Type B pancreatic cell (in vitro differentiated cells): Measurements from ENCODE around the gene STXBP5.

- PRO-cap: bidirectional peak, plus-strand start at chr6:147204004, minus-strand start at chr6:147203758
These were observed 714 bp upstream of the STXBP5 start for GRCh38 chr6:147203349-147204057.

DNA sequence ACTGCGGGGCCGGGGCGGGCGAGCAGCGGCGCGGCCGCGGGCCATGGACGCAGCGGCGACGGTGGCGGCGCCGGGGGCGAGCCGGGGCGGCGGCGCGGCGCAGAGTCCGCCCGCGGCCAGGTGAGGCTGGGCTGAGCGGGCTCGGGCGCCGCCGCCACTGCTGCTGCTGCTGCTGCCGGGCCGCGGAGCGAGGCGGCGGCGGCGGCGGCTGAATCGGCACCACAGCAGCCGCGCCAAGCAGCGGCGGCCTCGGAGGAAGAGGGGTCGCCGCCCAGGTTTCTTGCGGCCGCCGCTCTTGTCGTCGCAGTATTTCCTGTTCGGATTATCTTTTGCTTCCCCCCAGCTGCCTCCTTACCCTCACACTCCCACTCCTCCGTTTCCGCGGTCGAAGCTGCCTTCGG is at the start of gene STXBP5:
Gene STXBP5, plus strand, starts transcription at position 360 of the 401 bp plus-strand sequence.
- PRO-cap: no peak

DNA sequence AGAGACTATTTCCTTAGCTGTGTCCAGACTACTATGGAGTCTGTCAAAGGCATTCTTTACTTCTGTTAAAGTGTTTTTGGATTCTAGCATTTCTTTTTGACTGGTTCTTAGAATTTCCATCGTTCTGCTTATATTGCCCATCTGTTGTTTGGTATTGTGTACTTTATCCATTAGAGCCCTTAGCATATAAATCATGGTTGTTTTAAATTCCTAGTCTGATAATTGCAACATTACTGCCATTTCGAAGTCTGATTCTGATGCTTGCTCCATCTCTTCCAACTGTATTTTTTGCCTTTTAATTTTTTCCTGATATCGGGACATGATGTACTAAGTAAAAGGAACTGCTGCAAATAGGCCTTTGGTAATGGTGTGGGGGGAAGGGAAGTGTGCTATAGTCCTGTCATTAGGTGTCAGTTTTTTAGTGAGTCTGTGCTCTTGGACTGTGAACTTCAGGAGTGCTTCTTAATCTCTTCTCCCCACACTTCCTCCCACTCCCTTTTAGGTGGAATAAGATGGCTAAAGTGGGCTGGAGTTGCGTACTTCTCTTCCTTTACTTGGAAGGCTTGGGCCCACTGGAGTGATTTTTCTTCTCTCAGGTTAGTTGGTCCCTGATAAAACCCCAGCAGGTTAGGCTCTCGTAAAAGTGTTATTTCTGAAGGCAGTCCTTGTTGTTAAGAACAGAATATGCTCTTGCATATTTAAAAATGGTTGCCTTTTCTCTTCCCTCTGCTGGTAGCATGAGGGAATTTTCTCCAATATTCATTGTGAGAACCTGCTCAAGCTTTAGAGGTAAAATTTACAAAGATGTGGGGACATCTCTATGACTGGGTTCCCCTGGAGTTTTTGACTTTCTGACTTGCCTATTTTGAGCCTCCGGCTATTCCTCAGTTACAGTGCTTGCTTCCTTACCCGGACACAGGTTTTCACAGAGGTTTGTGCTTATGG is 18.1 kb downstream of the STXBP5 start:
- PRO-cap: no peak

GRCh38 chr6:147255916-147256821 is 52.0 kb downstream of the STXBP5 start:
- PRO-cap: no peak

- PRO-cap: no peak
These were observed 93.4 kb downstream of the STXBP5 start for GRCh38 chr6:147297246-147298418.

GRCh38 chr6:147303983-147305167 is 100.2 kb downstream of the STXBP5 start:
- PRO-cap: no peak

GRCh38 chr6:147331402-147332817 is 127.7 kb downstream of the STXBP5 start:
- PRO-cap: no peak

GRCh38 chr6:147386742-147387508 is 121.6 kb upstream of the SAMD5 start:
- PRO-cap: no peak

DNA sequence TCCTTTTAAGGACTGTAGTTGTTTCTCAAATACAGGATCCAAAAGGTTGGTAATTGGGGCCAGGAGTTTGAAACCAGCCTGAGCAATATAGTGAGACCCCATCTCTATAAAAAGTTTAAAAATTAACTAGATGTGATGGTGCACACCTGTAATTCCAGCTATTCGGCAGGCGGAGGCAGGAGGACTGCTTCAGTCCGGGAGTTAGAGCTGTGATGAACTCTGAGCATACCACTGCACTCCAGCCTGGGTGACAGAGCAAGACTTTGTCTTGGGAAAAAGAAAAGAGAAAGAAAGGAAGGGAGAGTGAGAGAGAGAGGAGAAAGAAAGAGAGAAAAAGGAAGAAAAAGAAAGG is 143.2 kb upstream of the SASH1 start:
- PRO-cap: no peak

- PRO-cap: no peak
These were observed 88.8 kb downstream of the SASH1 start for GRCh38 chr6:148431411-148431904.

DNA sequence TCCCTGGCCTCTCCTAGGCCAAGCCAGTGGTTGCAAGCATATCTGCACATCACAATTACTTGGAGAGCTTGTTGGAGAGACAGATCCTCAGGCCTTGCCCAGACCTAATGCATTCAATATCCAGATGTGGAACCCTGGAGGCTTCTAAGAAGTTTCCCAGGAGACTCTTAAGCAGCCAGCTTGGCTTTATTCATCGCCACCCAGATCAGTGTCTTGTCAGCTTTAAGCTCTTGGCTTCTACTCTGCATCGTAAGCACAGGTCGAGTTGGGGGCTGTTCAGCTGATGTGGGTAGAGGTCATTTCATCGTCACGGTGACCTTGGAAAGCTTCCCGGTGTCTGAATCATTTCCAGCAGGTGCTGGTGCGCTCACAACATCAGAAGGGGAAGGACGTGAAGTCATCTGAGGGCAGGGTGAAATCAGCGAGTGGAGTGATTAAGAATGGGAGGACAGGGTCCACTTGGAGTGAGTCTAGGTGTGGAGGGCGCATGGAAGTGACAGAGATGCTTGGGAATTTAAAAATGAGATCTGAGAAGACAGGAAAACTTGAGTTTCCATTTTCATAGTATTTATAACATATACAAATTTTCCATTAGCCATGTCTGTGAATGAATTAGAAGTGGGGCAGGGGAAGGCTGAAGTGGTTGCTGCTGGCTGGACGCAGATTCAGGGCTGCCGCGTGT is 112.6 kb downstream of the SASH1 start:
- PRO-cap: no peak

- PRO-cap: no peak
These were observed 139.7 kb downstream of the SASH1 start for GRCh38 chr6:148482327-148482700.

- PRO-cap: no peak
These were observed 175.9 kb downstream of the SASH1 start for GRCh38 chr6:148518320-148519061.

GRCh38 chr6:148521009-148521701 is 178.5 kb downstream of the SASH1 start:
- PRO-cap: no peak

DNA sequence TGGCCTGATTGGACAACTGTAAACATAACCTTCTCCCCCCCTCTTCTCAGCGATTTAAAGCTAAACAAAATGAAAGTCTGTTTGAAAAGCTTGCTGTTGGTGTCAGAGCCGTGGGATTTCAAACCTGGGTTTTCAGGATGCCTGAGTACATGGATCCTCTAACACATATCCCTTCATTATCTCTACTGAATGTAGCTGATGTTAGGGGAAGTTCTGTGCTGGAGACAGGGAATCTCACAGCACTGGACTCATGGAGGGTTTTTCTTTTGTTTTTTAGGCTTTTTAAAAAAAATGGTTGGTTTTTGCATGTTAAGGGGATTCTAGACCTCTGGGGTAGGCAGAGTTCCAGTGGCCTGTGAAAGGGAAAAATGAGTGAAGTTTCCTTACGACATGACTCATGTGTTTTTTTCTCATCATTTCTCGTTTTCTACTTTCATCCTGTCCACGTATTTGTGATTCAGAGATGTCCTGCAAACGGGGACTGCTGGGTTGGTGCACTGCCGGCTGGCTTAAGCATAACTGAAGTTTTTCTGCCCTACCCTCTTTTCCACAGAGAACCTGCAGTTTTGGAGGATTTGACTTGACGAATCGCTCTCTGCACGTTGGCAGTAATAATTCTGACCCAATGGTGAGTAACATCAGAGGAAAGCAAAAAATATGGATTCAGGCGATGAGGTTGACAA is 182.2 kb downstream of the SASH1 start:
- PRO-cap: no peak

- PRO-cap: no peak
These were observed 84.2 kb downstream of the UST start for GRCh38 chr6:148830895-148831505.

GRCh38 chr6:148964245-148965093 is 217.6 kb downstream of the UST start:
- PRO-cap: no peak

DNA sequence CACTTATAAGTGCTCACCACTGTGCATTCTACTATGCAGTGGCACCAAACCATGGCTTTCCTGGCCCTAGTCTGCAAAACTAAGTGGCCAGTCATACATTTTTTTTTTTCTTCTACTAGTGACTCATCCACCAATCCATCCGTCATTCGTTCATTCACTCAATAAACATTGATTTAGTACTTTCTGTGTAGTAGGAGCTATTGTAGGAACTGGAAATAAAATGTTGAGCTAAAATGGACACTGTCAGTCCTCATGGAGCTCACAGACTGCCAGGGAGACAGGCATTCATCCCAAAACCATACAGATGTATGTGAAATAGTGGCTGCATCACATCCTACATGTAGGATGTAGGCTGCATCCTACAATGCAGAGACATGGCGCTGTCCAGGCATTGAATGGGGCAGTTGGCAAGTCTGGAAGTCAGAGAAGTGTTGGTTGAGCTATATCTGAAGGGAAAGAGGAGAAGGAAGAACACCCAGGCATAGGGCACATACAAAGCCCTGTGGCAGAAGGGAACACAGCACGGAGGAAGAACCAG is 224.4 kb downstream of the UST start:
- PRO-cap: no peak

DNA sequence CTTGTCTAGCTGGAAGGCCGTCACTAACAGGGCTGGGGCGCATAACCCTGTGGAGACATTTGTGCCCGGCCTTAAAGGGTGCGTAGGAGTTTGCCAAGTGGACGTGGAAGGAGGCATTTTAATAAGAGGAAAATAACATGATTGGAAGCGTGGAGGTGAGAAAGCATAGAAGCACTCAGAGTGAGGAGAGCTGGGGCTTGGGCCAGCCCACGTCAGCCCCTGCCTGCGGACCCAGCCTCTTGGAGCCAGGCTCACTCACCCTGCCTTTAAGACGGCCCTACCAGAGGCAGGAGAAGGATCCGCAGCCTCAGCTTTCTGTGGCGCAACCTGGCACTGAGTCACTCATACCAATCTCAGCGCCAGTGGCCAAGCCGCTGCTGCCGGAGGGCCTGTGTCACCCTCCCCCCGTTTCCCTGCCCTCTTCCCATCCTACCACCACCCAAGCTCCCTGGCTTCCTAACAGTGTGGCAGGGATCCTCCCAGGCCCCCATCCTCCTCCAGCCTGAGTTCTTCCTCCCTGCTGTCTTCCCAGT is 285.1 kb downstream of the UST start:
- PRO-cap: no peak

DNA sequence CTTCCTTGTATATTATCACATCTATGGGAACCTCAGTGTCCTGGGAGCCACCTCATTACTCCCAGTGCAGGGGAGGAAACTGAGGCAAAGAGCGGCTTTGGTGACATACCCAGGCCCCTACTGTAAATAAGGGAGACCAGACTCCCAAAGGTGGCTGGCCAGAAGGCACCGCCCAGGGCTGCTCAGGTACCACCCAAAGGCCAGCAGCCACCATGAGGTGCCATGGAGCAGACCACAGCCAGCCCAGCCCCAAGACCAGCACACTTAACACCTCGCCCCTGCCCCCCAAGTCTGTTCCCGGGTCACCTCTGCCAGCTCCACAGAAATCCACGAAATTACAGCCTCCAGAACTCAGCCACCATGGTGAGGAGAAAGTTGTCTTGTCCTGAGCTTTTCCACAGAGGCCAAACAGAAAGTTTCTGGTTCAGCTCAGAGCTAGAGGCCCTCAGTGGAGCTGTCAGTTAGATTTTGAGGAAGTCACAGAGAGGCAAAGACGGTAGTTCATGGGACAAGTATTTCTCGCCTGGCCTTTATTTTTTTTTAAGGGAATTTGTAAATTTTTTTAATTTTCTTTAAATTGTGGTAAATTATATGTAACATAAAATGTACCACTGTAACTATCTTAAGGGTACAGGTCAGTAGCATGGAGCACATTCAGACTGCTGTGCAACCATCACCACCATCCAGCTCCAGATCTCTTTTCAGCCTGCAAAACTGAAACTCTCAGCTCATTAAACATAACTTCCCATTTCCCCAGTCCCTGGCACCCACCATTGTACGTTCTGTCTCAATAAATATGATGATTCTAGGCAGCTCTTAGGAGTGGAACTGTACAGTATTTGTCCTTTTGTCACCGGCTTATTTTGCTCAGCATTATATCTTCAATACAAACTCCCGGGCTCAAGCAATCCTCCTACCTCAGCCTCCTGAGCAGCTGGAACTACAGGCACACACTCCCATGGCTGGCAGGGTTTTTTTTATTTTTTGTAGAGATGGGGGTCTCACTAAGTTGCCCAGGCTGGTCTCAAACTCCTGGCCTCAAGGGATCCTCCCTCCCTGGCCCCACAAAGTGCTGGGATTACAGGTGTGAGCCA is 1.7 kb downstream of the ZC3H12D start:
- PRO-cap: no peak